Mesenchymal stem cell of the bone marrow (primary cell): ENCODE data around the gene C12orf40.

DNA sequence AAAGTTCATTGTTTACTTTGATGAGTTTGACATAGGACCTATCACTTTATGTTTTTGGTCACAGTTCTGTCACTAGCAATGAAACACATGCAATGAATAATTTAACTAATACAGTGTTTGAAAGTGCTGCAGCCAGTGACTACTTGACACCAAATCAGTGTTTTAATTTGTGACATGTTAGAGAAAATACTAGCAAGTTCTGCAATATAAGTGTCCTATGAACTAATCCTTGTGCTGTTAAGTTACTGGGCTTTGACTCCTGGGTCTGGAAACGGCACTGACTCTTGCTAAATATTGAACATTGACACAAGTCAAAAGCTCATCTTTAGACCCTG lies 268.2 kb downstream of the IPO8 start:
- CAGE, long polyA plus RNA: no peak

DNA sequence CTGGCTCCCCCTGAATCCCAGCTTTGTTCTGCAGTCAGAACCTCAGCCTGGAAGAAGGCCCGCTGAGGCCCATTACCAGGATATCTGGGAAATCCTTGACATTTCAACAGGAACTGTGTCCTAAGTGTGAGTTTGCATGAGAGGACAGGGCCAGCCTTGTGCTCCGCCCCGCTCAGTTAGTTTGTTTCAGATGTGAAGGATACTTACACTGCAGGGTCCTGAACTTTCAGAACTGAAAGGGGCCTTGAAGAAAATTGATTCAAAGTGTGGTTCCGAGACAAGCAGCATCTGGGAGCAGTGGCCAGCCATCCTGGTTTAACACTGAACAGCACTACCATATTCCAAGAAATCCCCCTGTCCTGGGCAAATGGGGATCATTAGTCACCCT lies 19.3 kb downstream of the TSPAN11 start:
- CAGE, long polyA plus RNA: no peak

DNA sequence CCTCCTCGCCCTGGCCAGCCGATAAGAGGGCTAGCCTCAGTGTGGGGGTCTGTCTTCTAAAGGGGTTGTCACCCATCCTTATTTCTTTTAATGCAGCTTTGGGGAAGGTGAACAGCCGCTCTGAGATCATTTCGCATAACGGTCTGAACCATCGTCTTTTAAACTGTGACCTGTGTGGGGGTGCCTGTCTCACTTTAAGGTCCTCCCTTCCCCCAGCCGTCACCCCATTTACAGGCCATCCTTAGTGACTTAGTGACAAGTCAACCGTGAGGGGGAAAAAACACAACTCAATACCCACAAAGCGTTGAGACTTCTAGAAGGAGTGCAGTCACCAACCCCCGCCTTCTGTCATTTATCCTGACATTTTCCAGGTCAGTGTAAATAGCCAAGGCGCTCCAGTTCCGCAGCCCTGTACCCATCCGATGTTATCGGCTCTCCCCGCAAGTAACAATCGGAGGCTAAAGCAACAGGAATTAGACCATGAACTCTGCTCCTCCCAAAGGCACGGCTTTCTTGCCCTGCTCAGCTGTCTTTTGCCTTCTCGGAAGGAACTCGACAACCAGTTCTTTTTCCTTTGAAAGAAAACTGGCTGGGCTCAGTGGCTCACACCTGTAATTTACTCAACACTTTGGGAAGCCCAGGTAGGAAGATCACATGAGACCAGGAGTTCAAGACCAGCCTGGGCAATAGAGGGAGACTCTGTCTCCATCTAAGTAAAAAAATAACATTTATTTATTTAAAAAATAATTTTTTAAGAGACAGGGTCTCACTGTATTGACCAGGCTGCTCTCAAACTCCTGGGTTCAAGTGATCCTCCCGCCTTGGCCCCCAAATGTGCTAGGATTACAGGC lies 659 bp upstream of the DENND5B start:
- CAGE, long polyA plus RNA: no peak

GRCh38 chr12:31737135-31737837 lies 8.5 kb upstream of the AMN1 start:
- CAGE, long polyA plus RNA: no peak

DNA sequence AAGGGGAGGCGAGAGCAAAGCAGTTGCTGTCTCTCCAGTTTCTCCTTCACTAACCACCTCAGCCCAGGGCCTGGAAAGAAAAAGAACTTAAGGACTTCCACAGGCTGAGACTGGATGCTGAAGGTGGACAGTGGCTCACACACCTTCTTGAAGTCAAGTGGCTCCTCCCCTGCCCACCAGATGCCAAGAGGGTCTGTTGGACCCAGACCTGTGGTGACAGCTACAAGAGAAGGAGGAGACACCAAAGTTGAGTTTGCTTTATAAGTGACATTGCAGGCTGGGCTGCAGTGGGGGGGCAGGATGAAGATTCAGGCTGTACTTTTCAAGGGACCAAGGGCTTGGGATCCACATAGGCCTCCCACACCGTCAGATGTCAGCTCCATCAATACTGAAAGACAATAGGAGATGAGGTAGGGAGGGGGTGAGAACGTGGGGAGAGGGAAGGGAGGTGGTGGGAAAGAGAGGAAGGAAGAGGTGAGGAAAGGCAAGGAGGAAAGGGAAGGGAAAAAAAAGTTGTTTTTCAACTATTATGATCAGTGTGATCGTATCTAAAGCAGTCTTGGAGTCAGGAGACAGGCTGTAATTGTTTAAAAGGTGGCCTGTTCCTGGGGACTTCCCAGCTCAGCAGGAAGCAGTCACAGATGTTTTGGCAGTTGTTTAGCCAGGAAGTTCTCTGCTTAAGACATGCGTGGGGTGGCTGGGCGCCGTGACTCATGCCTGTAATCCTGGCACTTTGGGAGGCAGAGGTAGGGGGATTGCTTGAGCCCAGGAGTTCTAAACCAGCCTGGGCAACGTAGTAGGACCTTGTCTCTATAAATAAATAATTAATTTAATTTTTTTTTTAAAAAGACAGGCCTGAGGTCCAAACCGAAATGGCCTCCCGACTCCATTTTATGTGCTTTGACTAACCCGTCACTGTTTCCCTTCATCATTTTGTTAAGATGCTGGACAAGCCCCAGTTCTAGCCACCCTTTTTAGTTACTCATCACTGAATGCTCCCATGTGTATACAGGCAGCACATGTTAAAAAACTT lies 83.1 kb upstream of the H3-5 start:
- CAGE, long polyA plus RNA: no peak

DNA sequence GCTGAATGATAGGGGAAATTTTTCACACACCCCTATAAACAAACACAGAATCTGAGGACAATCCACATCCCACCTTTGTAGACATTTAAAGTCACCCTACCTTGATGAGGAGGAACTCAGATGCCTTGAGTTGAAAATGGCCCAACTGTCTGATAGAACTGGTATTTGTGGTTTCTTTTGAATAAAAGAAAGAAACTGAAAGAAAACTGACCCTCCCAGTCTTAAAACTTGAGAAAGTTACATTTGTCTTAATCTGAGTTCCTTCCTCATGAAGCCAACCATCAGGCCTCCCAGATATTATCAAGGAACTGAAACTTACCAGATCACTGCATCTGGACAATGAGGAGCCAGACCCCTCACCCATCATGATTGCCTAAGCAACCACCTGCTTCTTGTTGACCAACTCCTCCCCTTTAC lies 72.1 kb upstream of the RESF1 start:
- CAGE, long polyA plus RNA: no peak

DNA sequence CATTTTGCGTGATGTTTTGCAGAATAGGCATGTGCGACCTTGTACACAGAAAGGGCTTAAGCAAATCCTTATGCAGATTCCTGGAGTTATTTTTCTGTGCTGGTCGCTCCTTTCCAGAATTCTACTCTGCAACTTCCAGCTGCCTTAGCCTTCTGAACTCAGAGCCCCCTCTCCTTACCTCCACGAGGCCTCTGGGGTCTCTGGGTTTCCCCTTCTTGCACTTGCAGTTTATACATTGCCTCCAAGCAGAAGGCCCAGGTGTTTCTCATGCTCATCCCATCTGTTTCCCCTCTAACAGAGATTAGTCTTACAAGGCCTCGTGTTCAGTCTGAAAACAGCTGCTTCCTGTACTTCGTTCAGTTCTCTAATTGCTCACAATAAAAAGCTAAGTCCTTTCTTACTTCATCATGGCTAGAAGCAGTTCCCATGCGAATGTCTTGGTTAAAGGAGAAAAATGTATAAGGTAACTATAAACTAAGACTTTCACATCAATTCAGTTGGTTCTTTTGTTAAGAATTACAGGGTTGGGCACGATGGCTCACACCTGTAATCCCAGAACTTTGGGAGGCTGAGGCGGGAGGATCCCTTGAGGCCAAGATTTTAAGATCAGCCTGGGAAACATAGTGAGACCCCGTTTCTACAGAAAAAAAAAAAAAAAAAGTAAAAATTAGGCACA lies 134.3 kb upstream of the FGD4 start:
- CAGE, long polyA plus RNA: no peak

DNA sequence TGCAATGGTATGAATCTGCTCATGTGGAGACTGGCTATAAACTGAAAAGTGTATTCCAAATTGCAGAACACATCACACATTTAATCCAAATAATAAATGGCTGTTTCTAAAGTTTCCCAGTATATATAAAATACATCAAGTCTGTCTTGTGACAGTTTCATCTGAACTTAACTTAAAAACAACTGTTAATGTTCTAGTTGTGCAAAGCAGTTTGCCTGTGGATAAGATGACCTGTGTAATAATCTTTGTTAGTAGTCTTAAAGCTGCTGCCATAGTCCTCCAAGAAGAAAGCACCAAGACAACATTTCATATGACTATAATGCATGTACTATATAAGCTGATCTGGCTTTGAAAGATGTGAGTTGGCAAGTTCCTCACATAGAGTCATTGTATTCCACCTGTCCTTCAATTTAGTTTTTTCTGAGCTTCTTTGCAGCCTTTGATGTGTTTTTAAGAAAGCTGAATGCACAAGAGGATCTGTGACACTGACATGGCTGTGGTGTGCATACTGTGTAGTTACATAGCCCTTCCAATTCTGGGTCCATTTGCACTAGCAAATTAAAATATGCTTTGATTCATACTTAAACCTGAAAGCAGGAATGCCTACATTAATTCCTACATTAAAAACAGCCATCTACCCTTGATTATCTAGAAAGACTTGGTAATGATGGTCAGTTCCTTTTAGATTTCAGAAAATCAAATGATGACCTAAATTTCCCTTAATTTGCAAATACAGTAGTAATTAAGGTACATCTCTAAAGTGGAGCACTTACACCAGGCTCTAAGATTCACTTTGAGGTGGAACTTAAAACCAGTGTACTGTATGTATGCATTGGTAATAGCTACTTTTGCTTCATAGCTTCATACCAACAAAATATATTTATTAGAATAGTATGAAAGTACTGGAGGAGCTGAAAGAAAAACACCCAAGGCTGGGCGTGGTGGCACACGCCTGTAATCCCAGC lies 11.9 kb downstream of the YARS2 start:
- CAGE, long polyA plus RNA: no peak

- CAGE, long polyA plus RNA: no peak
Observed at GRCh38 chr12:32893449-32893898, 3.1 kb downstream of the PKP2 start.

GRCh38 chr12:34031451-34032411 lies 9.4 kb downstream of the ALG10 start:
- CAGE, long polyA plus RNA: no peak

- CAGE, long polyA plus RNA: no peak
Observed at GRCh38 chr12:34348074-34348609, 325.8 kb downstream of the ALG10 start.

DNA sequence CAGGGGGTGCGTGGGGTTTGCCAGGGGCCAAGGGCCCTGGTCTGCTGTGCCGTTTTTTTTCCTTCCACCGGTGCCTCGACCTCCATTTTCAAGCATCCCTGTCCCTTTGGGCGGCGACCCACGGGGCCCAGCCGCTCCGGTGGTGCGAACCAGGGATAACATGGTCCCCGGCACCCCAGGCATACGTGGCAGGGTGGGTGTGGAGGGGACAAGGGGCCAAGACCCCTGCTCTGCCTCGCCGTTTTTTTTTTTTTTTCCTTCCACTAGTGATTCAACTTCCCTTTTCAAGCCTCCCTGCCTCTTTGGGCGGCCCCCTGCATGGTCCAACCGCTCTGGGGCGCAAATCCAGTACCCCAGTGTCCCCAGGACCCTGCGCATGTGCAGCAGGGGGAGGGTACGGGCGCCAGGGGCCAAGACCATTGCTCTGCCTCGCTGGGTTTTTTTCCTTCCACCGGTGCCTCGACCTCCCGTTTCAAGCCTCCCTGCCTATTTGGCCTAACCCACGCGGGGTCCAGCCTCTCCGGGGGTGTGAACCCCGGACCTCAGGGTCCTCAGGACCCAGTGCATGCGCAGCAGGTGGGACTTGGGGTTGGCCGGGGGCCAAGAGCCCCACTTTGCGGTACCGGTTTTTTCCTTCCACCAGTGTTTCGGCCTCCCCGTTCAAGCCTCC lies 327.0 kb downstream of the ALG10 start:
- CAGE, long polyA plus RNA: no peak

GRCh38 chr12:37907817-37908237 lies 408.7 kb upstream of the ALG10B start:
- CAGE, long polyA plus RNA: no peak

DNA sequence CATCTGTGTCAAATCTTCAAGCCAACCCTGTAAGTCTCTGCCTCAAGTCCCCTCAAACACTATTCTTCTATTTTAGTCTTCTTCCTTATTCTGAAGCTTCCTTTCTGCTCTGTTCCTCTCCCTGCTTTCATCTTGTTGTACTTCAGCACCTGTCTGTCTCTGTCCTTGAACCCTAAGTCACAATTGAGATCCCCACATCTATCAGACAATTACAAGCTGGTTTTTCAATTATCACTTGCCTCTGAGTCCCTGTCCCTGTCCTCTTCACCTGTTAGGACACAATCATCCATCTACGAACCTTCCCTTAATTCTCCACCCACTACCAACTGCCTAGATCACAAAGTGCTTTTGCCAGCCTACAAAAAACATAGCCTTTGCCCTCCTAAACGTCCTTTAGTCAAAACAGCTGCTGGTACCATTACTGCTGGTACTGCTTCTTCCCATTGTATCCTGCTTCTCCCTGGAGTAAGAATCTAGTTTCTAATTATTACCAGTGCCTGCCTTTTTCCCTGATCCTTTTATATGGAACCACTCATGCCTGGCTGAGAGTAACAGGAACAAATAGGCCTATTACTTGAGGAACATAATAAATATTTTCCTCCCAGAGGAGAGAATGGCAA lies 82.1 kb downstream of the CPNE8 start:
- CAGE, long polyA plus RNA: no peak

GRCh38 chr12:38881817-38882052 lies 23.7 kb downstream of the CPNE8 start:
- CAGE, long polyA plus RNA: no peak

- CAGE, long polyA plus RNA: no peak
Observed at GRCh38 chr12:38904653-38905351, 589 bp downstream of the CPNE8 start.

- CAGE, long polyA plus RNA: no peak
Observed at GRCh38 chr12:38905850-38906433, 551 bp upstream of the CPNE8 start.

DNA sequence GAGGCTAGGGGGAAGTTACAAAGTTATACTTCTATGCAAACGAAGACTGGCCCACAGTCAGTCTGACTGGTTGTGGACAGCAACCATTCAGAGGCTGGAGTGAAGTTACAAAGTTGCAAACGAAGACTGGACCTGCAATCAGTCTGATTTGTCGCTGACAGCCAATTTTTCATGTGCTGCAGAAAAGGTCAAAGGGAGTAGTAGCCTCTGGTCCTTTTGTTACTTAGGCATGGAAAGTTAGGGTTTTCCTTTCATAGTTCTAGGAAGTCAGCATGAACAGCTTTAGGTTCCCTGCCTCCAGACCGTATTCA lies 78.0 kb upstream of the CPNE8 start:
- CAGE, long polyA plus RNA: no peak

GRCh38 chr12:39538395-39539025 lies 81.1 kb downstream of the ABCD2 start:
- CAGE, long polyA plus RNA: no peak

DNA sequence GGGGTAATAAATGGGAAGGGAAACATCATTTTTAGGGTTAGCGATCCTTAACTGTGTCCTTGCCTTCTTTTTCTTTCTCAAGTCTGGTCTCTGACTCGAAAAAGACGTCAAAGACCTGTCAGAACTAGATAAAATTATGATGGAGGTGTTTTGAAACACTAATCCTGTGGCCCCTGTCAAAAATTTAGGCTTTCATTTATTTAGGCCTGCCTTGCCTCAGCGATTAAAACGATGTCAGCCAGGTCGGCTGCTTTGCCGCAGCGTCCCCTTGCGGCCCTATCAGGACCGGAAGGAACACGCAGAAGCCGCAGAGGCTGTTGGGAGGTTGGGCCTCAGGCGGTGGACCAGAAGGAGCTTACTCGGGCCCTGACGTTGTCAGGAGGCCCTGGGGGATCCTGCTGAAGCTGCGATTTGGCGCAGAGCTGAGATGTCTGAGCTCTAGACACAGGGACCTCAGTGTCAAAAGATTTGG lies at the start of gene C12orf40:
TSS of gene C12orf40 (plus strand) at position 323 of the 472 bp plus-strand sequence.
- CAGE, long polyA plus RNA: no peak